HT1080 (cell line): Measurements from ENCODE around the genes S100A7 and HAX1.

GRCh38 chr1:153460441-153460879, at the start of gene S100A7:
TSS of gene S100A7 (minus strand) at chr1:153460651.
RAMPAGE:
- cytosol, long total RNA = no peak
- long total RNA = no peak
- nucleus, long total RNA = no peak

DNA sequence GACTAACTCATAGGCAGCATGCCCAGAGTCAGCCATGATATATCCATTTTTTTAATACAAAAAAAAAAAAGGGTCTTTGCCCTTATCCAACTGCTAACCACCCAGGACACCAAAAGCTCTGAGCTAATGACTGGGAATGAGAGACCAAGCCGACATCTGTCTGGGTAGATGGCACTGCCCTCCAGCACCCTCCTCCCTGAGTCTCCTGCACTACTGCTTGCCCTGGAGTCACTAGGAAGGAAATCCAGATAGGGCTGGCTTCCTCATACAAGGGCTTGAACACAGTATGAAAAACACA, 28.1 kb upstream of the S100A7 start:
RAMPAGE:
- cytosol, long total RNA = no peak
- long total RNA = no peak
- nucleus, long total RNA = no peak

DNA sequence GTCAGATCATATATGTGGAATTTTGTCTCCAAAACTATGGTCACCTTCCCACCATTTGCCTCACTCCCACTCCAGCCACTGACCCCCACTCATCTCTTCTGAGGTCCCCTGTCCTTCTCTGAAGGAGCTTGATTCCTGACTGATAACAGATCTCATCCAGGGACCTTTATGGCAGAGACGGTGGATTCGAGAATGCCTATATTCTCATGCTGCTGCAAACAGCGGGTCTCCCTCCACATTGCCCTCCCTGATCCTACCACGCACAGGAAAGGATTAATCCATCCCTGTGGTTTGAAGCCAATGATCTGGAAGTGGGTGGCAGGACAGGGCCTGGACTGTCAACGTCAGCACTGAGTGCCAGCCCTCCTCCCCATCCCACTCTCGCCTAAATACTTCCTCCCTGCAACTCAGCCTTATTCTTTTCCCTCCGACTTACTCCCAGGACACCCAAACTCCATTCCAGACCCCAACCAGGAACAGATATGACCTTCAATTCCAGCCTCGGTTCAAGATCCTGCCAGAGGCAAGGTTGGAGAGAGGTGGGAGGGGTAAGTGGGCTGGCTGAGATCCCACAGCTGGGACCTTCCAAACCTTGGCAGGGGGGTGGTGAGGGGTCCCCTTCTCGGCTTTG, 2.2 kb upstream of the S100A5 start:
RAMPAGE:
- cytosol, long total RNA = no peak
- long total RNA = no peak
- nucleus, long total RNA = no peak

GRCh38 chr1:153568297-153569090, 2.9 kb upstream of the S100A2 start:
RAMPAGE:
- cytosol, long total RNA = no peak
- long total RNA = no peak
- nucleus, long total RNA = no peak

GRCh38 chr1:153603297-153603814, 9.6 kb downstream of the S100A16 start:
RAMPAGE:
- cytosol, long total RNA = no peak
- long total RNA = no peak
- nucleus, long total RNA = no peak

RAMPAGE:
- cytosol, long total RNA = no peak
- long total RNA = no peak
- nucleus, long total RNA = no peak
Observed at GRCh38 chr1:153614022-153615140, 1.4 kb upstream of the S100A16 start.

GRCh38 chr1:153804693-153805232, 29.6 kb downstream of the SLC27A3 start:
RAMPAGE:
- cytosol, long total RNA = no peak
- long total RNA = no peak
- nucleus, long total RNA = no peak

GRCh38 chr1:153805817-153806072, 30.5 kb downstream of the SLC27A3 start:
RAMPAGE:
- cytosol, long total RNA = no peak
- long total RNA = no peak
- nucleus, long total RNA = no peak

DNA sequence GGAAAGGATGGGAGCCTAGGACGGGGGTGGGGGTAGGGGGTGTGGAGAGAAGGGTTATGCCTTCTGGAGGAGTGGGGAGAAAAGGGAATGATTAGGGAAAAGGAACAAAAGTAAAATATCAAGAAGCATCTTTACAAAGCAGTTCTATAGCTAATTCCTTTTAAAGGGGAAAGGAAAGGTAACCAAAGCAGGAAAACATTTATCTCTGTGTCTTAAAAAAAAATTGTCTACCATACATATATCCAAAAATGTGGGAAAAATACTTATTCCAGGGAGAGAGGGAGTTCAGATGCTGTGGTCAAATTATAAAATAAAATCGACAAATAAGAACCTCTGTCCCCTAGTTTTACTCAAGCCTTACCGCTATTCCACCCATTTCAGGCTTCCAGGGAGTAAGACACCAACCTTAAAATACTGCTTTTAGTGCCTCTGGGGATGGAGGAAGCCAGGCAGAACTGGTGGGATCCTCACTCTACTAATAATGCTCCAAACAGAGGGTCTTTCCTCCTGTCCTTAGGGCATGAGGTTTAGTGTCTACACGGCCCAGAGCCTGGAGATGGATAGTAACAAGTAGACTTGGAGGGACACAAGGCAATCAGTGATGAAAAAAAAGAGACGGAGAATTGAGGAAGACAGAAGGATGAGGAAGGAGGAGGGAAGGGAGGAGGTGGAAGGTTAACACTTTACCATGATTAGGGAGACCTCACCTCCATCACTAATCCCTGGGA, 31.7 kb downstream of the SLC27A3 start:
RAMPAGE:
- cytosol, long total RNA = no peak
- long total RNA = no peak
- nucleus, long total RNA = no peak

RAMPAGE:
- cytosol, long total RNA = no peak
- long total RNA = no peak
- nucleus, long total RNA = no peak
Observed at GRCh38 chr1:153948111-153948698, 1.7 kb upstream of the DENND4B start.

DNA sequence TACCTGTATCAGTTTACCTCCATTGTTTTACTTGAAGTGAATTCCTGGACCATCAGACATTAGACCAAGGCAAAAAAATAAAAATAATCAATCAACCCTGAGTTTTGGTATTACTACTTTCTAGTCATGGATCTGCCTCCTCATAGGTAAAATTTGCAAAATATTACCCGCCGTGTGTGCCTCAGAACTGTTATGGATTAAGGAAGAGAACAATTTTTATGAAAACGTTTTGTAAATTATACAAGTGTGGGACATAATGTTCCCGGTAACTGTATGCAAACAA, 926 bp upstream of the CREB3L4 start:
RAMPAGE:
- cytosol, long total RNA = no peak
- long total RNA = no peak
- nucleus, long total RNA = no peak

DNA sequence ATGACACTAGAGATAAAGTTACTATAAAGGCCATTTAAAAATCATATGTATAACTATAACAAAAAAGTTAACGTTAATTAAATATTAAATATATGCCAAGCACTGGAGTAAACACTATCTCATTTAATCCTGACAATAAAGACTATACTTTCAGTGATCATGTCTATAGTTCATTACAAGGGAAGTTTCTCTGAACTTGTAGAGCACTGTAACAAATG, 75.2 kb downstream of the TPM3 start:
RAMPAGE:
- cytosol, long total RNA = no peak
- long total RNA = no peak
- nucleus, long total RNA = no peak

RAMPAGE:
- cytosol, long total RNA = start-site peak on the plus strand at chr1:154272603-154272672, 1,675 and 2,251 reads in 2 replicates
- long total RNA = start-site peak on the plus strand at chr1:154272622-154272672, 918 reads
- nucleus, long total RNA = start-site peak on the plus strand at chr1:154272624-154272672, 301 and 99 reads in 2 replicates
Observed at GRCh38 chr1:154272124-154272848, at the start of gene HAX1. TSS of gene HAX1 (plus strand) at chr1:154272629.

DNA sequence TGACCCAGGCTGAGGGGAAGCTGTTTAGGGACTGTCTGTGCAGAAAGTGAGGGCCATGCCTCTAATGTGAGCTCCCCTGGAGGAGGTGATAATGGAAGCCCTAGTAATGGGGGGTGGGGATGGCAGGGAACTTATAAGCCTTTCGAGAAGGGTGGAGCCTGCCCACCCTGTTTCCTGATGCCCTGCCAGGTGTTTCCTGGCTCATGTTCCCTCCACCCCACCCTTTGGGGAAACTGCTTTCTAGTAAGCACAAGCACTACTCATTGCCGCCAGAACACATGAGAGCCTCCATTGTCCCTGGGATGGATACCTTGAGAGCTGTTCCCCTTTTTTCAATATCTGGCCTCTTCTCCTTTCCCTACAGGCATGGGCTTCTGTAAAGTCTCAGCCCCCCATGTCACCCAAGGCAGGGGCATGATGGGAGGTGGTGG, 2.2 kb downstream of the ATP8B2 start:
RAMPAGE:
- cytosol, long total RNA = no peak
- long total RNA = no peak
- nucleus, long total RNA = no peak

GRCh38 chr1:154385275-154385849, 19.8 kb upstream of the IL6R start:
RAMPAGE:
- cytosol, long total RNA = no peak
- long total RNA = no peak
- nucleus, long total RNA = no peak

DNA sequence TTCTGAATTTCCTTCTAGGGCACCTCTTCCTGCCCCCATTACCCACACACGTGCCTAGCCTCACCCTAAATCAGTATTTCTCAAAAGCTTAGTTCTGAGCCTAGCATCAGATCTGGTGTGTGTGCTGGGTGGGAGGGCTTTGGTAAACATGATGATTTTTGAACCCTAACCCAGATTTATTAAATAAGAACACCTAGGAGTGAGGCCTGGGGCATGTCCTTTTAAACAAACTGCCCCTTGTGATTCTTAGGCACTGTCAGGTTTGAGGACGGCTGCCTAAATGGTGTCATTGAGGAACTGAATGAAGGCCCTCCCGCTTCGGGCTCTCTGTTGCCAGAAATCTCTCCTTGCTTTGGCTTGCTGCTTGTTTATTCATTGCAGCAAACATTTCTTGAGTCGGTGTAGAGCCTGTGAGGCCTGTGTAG, 2.8 kb downstream of the IL6R start:
RAMPAGE:
- cytosol, long total RNA = no peak
- long total RNA = no peak
- nucleus, long total RNA = no peak

DNA sequence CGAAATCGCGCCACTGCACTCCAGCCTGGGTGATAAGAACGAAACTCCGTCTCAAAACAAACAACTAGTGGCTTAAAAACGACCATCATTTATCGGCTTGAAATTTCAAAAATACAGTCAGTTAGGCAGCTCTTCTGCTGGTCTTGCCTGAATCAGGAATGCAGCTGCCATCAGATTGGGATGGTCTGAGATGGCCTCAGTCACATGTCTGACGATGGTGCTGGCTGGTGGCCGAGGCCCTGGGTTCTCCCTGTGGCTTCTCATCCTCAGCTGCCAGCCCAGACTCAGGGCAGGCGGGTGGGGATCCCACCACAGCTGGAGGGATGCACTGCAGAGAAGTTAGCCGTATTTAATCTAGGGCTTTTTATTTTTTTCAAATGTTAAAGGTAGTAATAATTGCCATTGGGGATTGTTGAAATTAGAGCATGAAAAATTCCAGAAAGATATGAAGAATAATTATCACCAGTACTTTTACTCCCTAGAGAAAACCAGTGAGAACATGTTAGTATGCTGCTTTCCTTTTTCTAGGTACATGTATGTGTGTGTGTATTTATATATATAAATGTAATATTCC, 31.4 kb downstream of the IL6R start:
RAMPAGE:
- cytosol, long total RNA = no peak
- long total RNA = no peak
- nucleus, long total RNA = no peak

DNA sequence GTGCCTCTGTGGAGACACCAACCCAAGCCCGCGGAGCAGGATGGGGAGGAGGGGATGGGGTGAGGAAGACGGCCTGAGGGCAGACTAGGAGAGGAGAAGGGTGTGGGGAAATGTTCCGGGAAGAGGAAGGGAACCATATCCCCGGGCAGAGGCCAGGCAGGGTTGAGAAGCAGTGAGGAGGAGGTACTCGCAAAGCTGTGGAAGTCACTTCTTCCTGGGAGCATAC, 17.5 kb upstream of the SHE start:
RAMPAGE:
- cytosol, long total RNA = no peak
- long total RNA = no peak
- nucleus, long total RNA = no peak

DNA sequence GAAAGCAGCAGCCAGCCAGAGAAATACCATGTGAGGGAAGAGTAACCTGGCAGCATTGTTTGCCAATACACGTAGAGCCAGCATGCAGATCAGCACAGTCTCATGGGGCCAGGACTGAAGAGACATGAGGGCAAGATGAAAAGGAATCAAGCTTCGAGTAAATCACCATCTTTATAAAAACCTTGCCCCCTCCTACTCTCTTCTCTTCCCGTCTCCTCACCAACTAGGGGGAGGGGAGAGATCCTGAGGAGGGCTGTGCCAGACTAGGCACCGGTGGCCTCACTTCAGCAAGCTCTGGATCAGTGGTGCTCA, 88.6 kb upstream of the ADAR start:
RAMPAGE:
- cytosol, long total RNA = no peak
- long total RNA = no peak
- nucleus, long total RNA = no peak

DNA sequence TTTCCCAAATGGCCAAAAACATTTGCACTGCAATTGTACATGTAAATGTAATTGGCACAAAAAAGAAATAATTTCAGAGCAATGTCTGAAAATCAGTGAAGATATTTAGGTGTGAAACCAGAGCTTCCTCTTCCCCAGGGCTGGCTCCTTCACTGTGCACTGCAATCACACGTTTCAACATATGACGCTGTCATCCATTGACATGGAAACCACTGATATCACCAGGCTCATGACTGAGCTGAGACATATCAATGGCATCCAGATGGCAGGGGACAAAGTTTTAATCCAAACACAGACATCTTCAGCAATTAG, 107.9 kb upstream of the ADAR start:
RAMPAGE:
- cytosol, long total RNA = no peak
- long total RNA = no peak
- nucleus, long total RNA = no peak